Fibroblast of villous mesenchyme (primary cell): ENCODE measurements around the gene ARHGAP24.

- CAGE, long polyA plus RNA, result no peak
These were observed 100.9 kb downstream of the CDS1 start for GRCh38 chr4:84683844-84684155.

DNA sequence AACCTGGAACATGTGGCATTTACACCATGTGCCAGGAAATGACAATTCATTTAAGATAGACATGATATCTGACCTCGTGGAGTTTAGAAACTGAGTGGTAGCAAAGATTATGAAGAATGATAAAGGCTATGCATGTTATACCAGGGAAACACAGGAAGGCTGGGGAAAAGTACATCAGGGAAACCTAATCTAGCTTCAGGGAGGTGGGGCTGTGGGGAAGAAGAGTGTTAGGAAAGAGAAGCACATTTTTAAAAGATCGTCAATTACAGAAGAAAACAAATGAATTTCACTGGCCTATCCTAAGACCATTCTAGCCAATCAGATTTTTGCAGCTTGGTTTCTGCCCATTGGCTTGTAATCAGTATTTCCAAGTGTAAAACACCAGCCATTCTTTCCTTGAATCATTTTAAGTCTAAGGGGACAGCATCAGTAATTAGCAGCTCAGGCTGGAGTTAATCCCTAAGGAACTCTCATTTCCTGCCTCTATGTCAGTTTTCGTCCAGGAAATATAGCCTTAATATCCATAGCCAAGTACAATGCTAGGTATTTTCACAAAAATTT is 79.3 kb downstream of the WDFY3 start:
- CAGE, long polyA plus RNA, result no peak

- CAGE, long polyA plus RNA, result no peak
These were observed at the start of gene ARHGAP24 for GRCh38 chr4:85474589-85475926. TSS of gene ARHGAP24 (plus strand) at chr4:85475150.

DNA sequence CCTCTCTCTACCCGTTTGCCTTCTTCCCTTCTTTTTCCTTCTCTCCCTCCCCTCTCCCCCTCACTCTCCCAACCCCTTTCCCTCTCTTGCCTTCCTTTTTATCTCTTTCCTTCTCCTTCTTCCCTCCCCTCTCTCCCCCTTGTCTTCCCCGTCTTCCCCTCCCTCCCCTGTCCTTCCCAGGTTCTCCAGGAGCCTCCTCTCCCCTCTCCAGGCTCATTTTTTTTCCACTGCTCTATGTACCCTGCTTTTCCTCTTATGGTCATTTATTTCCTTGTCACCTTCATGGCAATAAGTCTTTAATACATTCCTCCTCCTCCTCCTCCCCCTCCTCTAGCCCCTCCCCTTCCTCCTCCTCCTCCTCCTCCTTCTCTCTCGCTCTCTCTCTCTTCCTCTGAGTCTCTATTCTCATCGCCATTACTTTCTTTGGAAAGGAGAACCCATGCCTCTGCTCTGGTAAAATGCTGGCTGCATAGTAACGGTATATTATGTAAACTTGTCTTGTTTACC is 35.6 kb downstream of the ARHGAP24 start:
- CAGE, long polyA plus RNA, result no peak

GRCh38 chr4:85928805-85929663 is 430.8 kb downstream of the MAPK10 start:
- CAGE, long polyA plus RNA, result no peak

GRCh38 chr4:86451566-86452007 is 91.7 kb upstream of the MAPK10 start:
- CAGE, long polyA plus RNA, result no peak

GRCh38 chr4:86594388-86595494 is 626 bp downstream of the PTPN13 start:
- CAGE, long polyA plus RNA, result no peak

DNA sequence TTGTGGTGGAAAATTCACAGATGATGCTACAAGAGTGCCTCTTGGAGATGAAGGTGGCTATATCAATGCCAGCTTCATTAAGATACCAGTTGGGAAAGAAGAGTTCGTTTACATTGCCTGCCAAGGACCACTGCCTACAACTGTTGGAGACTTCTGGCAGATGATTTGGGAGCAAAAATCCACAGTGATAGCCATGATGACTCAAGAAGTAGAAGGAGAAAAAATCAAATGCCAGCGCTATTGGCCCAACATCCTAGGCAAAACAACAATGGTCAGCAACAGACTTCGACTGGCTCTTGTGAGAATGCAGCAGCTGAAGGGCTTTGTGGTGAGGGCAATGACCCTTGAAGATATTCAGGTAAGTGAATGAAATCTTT is 41.7 kb downstream of the SLC10A6 start:
- CAGE, long polyA plus RNA, result no peak

GRCh38 chr4:86847647-86848651 is 1.2 kb downstream of the SLC10A6 start:
- CAGE, long polyA plus RNA, result no peak

- CAGE, long polyA plus RNA, result no peak
These were observed 6.9 kb upstream of the AFF1 start for GRCh38 chr4:86927940-86928328.

GRCh38 chr4:86939471-86940319 is 4.9 kb downstream of the AFF1 start:
- CAGE, long polyA plus RNA, result no peak

GRCh38 chr4:86999171-87000021 is 64.6 kb downstream of the AFF1 start:
- CAGE, long polyA plus RNA, result no peak

- CAGE, long polyA plus RNA, result no peak
These were observed 93.9 kb downstream of the AFF1 start for GRCh38 chr4:87028538-87029248.

DNA sequence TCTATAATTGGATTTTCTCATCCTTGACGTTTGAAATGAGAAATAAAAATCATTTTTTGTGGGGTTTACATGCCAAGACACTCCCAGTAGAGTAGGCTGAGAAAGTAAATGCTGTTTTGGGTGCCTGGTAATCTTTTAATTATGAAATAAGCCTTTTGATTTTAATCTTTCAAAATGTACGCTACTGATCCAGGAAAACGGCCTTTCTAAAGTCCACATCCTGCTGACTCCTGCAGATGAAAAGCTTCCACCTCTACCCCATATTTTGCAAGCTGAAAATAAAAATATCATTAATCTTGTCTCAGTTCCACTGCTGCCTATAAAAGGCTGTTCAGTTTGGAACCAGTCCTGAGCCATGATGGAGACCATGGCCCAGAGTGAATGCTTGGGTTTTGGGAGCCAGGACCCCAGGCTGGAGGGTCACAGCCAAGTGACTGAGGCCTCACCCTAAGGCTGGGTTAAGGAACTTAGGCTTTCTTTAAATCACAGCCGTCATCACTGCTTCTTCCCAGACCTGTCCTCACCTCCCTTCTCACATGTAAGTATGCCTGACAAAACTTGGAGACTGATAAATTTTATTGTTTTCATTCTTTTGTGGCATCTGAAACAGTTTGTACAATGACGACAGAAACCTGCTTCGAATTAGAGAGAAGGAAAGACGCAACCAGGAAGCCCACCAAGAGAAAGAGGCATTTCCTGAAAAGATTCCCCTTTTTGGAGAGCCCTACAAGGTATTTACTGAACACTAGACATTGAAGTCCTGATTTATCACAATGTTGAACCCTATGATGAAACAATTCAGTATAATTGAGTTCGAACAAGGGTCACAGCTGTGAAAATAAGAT is 111.0 kb downstream of the AFF1 start:
- CAGE, long polyA plus RNA, result no peak

- CAGE, long polyA plus RNA, result no peak
These were observed 115.7 kb downstream of the AFF1 start for GRCh38 chr4:87050413-87051050.

DNA sequence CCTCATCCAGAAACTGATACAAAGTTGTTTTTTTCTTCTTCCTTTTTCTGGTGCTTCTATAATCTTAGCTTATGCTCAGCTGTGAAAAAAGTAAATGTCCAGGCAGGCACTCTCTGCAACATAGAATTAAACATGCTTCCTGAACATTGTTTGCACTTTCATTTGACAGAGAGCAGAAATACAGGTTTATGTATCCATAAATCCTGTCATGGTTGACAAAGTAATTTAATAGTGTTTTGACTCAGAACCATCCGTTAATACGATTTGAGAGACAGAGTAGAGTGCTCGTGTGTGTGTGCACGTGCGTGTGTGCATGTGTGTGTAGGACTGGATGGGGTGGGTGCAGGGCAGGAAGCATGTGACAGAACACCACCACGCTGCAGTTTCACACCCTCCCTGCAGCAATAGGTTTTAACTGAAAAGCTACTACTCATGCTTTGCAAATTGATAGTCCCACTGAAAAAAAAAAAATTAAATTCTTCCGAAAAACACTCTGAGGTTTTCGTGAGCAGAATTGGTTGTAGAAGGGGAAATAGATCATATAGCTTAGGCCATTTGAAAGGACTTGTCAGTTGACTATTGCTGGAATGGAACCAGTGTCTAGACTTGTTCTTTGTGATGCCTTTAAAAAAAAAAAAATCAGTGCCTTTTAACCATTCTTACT is 139.0 kb downstream of the AFF1 start:
- CAGE, long polyA plus RNA, result no peak

DNA sequence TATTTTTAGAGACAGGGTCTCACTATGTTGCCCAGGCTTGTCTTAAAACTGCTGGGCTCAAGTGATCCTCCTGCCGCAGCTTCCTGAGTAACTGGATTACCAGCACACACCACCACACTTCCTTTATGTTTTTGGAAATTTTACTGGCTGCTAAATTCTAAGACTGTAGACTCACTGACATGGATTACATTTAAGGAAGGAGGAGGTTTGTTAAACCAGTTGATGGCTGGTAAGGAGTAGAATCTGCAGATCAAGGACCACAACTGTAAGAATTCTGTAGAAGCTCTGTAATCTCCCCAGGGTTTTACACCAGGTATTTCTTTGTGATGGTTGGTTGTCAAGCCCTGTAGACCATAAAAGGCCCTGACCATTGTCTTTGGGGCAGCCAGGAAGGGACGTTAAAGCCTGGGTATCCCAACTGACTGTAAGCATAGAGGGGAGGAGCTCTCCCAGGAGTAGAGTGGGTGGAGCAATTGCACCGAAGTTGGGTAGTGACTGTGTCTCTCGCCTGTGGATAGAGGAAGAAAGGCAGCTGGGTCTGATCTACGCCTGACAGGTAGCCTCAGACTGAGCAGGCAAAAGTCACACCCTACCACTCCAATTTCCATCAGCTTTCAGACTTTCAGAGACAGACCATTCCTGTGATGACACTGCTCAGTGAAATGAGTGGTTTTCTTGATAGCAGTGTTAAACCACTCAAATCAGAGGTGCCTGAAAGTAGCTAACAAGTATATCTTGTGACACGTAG is 123.5 kb downstream of the KLHL8 start:
- CAGE, long polyA plus RNA, result no peak

DNA sequence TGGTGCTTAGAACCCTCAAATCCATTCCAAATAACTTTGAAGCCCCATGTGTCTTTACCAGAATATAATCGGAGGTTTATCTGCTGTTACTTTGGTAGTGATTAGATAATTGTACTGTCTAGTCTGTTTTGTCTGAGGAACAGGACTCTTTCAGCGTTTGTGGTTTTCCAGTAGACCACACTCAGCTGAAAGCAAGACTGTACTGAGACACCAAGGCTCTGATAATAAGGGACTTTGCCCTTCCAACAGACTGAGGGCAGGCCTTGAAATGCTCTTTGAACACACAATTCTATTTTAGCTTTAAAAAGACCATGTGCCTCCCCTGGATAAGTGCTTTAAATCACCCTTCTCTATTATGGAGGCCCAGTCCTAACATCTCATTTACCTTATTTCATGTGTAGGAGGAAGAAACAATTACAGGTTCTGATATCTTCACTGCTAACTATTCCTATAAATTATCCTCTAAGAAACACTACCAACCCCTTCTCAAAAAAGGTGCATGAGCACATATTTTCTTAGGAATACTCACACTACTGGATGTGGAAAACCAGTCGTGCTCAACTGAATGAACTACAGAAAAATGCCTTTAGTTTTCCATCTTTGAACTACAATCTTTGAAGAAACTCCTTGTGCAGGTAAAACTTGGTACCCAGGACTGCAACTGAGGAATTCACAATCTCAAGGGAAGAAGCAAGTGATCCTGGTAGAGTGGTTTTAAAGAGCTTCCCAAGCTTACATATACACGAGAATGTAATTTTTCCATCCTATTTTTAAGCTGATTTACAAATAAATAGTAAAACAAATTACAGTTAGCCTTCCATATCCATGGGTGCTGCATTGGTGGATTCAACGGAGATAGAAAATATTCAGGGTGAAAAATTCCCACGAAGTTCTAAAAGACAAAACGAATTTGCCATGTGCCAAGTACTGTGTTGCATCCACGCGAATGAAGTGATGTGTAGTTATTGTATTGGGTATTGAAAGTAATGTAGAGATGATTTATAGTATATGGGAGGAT is 75.8 kb downstream of the KLHL8 start:
- CAGE, long polyA plus RNA, result no peak

DNA sequence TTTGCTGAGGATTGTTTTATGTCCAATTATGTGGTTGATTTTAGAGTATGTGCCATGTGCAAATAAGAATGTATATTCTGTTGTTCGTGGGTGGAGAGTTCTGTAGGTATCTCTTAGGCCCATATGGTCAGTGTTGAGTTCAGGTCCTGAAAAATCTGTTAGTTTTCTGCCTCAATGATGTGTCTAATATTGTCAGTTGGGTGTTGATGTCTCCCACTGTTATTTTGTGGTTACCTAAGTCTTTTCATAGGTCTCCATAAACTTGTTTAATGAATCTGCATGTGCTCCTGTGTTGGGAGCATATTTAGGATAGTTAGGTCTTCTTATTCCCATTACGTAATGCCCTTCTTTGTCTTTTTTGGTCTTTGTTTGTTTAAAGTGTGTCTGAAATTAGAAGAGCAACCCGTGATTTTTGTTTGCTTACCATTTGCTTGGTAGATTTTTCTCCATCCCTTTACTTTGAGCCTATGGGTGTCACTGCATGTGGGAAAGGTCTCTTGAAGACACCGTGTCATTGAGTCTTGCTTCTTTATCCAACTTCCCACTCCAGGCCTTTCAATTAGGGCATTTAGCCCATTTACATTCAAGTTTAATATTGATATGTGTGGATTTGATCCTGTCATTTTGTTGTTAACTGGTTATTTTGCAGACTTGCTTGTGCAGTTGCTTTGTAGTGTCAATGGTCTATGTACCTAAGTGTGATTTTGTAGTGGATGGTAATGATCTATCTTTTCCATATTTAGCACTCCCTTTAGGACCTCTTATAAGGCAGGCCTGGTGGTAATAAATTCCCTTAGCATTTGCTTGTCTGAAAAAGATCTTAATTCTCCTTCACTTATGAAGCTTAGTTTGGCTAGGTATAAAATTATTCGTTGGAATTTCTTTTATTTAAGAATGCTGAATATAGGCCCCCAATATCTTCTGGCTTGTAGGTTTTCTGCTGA is 10.2 kb upstream of the HSD17B13 start:
- CAGE, long polyA plus RNA, result no peak

GRCh38 chr4:87423502-87424207 is 1.3 kb downstream of the NUDT9 start:
- CAGE, long polyA plus RNA, result no peak